Right common carotid artery plus branches (tissue), 1 donor: Measurements from ENCODE around the gene PLEKHG4B.

- PRO-cap, result no peak
These were observed at the start of gene PLEKHG4B for GRCh38 chr5:91803-92521. Gene PLEKHG4B (plus strand): TSS chr5:92168.

- PRO-cap, result no peak
These were observed 12.4 kb downstream of the CCDC127 start for GRCh38 chr5:205346-206253.

DNA sequence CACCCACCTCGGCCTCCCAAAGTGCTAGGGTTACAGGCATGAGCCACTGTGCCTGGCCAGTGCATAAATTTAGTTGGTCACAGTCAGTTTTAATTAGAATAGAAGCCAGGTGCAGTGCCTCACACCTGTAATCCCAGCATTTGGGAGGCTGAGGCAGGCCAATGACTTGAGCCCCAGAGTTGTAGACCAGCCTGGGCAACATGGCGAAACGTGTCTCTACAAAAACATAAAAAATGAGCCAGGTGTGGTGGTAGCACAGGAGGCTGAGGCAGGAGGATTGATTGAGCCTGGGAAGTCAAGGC lies 17.8 kb upstream of the PDCD6 start:
- PRO-cap, result no peak

DNA sequence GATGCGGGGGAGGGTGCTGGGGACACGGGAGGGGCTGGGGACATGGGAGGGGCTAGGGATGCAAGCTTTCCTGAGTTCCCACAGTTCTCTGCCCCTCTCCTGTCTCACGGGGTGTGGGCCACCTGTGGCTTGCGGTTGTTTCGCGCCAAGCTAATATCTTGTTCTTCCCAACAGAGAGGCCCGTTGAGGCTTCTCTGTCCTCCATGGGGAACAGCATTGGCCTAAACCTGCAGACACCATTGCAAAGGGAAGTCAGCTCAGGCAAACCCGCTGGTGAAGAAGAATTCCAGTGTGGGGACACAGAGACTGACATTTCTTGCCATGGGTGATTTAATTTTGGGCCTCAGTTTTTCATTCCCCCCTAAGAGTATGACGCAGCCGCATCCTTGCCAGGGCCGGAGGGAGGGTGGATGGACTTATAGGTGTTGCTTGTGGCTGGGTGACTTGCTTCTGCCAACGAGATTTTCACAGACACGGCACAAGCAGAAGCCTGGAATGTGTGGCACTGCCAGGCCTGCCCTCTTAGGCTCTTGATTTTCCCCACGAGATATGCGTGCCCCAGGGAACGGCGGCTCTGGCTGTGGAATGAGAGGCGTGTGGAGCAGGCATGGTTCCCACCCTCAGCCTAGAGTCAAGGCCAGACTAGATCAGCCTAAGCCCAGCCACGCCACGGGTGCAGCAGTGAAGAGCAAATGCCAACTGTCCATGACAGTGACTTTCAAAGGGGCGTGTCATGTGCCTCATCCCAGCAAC lies 7.6 kb downstream of the PDCD6 start:
- PRO-cap, result no peak

DNA sequence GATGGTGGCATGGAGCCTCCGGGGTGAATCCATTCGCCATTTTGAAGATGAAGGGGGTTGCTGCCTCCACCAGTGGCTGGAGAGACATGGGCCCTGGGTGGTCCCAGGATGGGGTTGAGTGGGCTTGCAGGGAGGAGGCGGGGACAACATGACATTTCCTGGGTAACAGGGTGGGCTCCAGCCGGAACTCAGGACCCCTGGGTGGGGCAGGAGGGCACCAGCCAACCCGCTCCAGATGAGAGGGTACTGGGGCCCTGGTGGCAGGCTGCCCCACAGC lies 55.7 kb downstream of the AHRR start:
- PRO-cap, result no peak

DNA sequence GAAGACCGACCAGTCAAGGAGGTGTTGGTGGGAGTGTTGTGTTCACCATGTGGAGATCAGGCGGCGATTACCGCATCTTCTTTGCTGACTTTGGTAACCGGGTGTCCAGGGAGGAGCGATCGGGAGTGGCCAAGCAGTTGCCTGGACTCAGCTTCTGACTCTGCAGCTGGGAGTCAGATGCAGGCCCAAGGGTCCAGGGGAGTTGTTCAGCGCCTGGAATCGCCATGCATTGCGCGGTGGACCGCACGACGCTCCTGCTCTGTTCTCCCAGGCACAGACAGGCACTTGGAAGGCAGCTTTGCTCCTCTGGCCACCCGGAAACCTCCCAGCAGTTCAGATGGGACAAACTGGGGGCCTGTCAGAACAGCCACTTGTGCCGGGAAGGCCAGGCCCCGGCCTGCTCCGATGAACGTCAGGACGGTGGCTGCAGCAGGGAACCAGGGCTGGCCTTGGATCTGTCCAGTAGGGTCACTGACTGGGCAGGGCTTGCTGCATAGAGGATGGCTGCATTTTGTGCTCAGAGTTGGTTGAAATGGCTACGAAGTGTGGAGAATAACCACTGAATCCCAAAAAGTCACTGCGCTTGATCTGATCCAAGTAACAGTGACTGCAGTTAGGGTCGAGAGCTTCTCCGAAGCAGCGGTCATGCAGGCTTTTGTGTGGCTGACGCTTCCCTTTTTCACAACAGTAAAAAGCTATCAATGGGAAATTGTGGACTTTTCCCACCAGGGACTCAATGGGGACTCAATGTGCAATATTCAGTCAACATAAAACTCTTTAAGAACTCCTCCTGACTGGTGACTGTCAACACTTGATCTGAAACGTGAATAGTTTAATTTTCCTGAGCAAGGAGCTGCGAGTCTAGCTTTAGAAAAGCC lies 28.4 kb downstream of the EXOC3 start:
- PRO-cap, result no peak

DNA sequence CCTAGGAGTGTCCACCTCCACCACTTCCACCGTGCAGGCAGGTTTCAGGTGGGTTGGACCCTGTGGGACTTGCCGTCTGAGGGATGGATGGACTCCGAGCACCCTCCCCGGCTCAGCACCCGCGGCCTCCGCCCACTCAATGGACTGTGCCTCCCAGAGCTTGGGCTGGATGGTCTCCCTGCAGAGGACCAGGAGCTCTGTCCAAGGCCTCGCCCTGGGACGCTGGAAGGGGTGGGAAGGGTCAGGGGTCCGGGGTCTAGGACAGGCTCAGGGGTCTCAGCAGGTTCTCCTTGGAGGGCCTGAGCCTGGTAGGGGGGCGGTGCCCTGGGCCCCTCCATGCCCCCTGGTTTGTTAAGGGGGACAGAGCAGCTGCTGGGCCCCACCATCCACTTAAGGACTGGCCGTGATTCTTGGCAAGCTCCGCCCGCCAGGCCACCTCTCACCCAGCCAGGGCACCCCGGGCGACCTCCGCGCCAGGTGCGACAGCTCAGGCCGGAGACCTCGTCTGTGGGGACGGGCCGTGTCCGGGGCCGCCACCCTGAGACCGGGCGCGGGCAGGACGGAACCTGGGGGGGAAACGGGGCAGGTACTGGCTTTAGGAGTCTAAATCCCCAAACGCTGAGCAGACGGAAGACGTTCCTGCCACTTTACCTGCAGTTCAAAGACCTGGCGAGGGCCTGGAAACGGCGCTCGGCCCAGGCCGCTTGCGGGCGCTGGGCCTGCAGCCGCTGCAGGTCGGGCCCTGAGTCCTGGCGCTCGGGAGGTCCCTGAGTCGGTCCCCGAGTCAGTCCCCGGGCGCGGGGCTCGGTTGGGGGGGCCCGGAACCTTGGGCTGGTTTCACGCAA lies 29.3 kb downstream of the EXOC3 start:
- PRO-cap, result no peak

DNA sequence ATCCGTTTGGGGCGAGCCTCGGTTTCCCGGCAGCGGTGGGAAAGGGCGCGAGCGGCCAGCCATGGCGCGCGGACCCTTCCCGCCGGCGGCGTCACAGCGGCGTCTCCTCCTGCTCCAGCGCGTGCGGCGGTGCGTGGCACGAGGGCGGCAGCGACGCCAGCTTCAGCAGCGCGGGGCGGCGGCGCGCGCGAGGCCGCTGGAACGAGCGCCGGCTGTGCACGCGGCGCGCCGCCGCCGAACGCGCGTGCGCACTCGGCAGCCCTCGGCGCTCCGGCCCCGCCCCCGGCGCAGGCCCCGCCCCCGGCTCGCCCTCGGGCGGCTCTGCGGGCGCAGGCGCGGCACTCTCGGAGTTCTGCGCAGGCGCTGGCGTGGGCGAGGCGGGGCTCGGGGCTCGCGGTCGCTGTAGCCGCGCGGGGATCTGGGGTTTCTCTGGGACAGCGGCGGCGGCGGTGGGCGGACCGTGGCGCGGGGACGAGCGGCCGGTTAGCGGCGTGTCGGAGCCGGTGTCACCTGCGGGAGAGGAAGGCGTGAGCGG lies 30.0 kb downstream of the EXOC3 start:
- PRO-cap, result bidirectional peak, plus-strand start at position 382 of the sequence, minus-strand start at position 254 of the sequence

GRCh38 chr5:474706-475535 lies 31.9 kb downstream of the EXOC3 start:
- PRO-cap, result no peak

GRCh38 chr5:548104-548728 lies 24.0 kb upstream of the SLC9A3 start:
- PRO-cap, result no peak

DNA sequence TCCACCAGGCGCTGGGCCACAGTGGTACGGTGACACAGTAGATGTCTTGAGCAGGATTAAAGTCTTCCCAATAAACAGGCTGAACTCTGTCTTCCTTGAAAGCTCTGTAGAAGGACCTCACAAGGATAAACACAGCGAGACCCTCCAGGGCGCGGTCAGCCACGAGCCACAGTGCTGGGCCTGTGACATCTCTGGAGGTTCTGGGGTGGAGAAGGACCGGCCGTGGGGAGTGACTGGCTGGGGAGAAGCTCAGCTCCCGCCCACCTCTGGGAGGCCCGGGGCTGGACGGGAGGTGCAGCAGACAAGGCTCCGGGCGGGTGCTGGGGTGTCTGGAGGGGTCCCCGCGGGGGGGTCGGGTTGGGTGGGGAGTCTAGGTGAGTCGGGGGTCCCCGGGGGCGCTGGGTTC lies 583 bp upstream of the CEP72 start:
- PRO-cap, result unidirectional peak, minus-strand start at position 202 of the sequence

GRCh38 chr5:620033-620475 lies 7.9 kb downstream of the CEP72 start:
- PRO-cap, result no peak

GRCh38 chr5:662955-663544 lies 30.1 kb downstream of the TPPP start:
- PRO-cap, result no peak

- PRO-cap, result no peak
These were observed 718 bp upstream of the TPPP start for GRCh38 chr5:693894-694245.

DNA sequence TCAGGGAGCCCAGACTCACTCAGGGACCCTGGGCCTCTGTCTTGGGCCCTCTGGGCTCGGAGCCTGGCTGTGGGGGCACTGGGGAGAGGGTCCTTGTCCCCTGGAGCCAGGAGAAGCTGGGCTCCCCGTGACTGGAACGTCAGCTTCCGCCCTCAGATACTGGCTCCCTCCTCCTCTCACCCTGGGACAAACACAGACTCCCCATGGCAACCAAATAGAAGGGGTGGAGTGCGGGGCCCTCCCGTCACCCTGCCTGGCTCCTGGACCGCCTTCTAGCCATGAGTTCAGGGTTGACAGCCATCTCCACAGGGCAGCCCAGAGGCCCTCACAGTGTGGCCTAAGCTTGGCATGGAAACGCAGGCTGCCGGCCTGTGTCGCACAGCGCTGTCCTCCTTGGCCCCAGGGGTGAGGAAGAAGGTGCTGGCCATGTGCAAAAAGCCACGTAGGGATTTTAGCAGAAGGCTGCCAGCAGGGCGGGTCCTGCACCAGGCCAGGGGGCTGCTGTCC lies 27.6 kb downstream of the ZDHHC11B start:
- PRO-cap, result bidirectional peak, plus-strand start at position 270 of the sequence, minus-strand start at position 161 of the sequence

DNA sequence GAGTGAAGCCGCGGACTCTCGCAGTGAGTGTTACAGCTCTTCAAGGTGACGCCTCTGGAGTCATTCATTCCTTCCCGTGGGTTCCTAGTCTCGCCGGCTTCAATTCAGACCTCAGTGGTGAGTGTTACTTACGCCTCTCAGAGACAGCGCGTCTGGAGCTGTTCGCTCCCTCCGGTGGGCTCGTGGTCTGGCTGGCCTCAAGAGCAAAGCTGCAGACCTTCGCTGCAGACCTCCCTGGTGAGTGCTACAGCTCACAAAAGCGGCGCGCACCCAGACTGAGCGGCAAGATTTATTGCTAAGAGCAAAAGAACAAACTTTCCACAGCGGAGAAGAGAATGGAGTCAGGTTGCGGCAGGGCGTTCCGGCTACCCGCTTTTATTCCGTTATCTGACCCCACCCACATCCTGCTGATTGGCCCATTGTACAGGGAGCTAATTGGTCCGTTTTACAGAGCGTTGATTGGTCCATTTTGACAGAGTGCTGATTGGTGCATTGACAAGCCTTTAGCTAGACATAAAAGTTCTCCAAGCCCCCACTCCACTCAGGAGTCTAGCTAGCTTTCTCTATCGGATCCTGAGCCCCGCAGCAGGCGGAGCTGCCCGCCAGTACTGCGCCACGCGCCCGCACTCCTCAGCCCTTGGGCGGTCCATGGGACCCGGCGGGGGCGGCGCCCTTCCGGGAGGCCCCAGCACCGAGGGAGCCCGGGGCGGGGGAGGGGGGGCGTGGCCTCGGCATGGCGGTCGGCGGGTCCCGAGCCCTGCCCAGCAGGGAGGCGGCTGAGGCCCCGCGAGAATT lies 7.1 kb downstream of the ZDHHC11B start:
- PRO-cap, result unidirectional peak, minus-strand start at position 350 of the sequence

DNA sequence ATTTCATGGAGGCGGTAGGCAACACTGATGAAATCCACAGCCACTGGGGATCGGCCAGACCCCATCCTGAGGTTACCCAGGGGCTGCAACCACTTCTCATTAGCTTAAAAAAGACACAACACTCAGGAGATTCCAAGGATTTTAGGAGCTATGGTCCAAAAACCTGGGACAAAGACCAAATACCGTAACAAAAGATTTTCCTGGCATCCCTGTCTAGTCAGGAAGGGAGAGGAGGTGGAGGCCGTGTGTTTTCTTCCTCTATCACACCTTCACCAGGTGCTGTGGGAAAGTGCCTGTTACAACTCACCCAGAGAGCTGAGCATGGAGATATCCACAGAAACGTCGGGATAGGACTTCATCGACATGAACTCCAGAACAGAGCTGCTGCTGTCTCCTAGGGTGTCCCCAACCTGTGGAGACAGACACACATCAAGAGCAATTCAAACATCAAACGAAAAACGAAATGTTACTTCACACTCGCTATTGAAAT lies 19.4 kb upstream of the ZDHHC11 start:
- PRO-cap, result no peak

GRCh38 chr5:956172-956371 lies 52.5 kb upstream of the NKD2 start:
- PRO-cap, result no peak

- PRO-cap, result no peak
These were observed 29.6 kb downstream of the SLC12A7 start for GRCh38 chr5:1082167-1082675.

GRCh38 chr5:1102809-1103416 lies 8.9 kb downstream of the SLC12A7 start:
- PRO-cap, result no peak